HT-29 (cell line): ENCODE measurements around a stretch of chr16.

- RAMPAGE, long total RNA, result no peak
These were observed 1.3 kb upstream of the GSE1 start for GRCh38 chr16:85611491-85612552.

- RAMPAGE, long total RNA, result no peak
These were observed 37.7 kb downstream of the GSE1 start for GRCh38 chr16:85650689-85651348.

DNA sequence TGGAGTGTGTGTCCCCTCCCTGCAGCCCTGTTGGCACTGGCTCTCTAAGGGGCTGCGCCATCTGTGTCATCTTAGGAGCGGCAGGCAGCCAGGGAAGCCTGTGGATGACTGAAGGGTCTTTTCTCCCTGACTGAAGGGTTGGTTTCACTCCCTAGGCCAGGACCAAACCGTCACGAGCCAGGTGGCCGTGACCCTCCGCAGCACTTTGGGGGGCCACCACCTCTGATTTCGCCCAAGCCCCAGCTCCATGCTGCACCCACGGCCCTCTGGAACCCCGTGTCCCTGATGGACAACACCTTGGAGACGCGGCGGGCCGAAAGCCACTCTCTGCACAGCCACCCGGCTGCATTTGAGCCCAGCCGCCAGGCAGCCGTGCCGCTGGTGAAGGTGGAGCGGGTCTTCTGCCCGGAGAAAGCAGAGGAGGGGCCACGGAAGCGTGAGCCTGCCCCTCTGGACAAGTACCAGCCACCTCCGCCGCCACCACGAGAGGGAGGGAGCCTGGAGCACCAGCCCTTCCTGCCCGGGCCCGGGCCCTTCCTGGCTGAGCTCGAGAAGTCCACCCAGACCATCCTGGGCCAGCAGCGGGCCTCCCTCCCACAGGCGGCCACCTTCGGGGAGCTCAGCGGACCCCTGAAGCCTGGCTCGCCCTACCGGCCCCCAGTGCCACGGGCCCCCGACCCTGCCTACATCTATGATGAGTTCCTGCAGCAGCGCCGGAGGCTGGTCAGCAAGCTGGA lies 27.6 kb downstream of the GINS2 start:
- RAMPAGE, long total RNA, result no peak

GRCh38 chr16:85752707-85753657 lies 2.1 kb upstream of the C16orf74 start:
- RAMPAGE, long total RNA, result no peak

- RAMPAGE, long total RNA, result no peak
These were observed 3.0 kb downstream of the EMC8 start for GRCh38 chr16:85796112-85797043.

GRCh38 chr16:85832607-85833114 lies 33.2 kb downstream of the COX4I1 start:
- RAMPAGE, long total RNA, result no peak

DNA sequence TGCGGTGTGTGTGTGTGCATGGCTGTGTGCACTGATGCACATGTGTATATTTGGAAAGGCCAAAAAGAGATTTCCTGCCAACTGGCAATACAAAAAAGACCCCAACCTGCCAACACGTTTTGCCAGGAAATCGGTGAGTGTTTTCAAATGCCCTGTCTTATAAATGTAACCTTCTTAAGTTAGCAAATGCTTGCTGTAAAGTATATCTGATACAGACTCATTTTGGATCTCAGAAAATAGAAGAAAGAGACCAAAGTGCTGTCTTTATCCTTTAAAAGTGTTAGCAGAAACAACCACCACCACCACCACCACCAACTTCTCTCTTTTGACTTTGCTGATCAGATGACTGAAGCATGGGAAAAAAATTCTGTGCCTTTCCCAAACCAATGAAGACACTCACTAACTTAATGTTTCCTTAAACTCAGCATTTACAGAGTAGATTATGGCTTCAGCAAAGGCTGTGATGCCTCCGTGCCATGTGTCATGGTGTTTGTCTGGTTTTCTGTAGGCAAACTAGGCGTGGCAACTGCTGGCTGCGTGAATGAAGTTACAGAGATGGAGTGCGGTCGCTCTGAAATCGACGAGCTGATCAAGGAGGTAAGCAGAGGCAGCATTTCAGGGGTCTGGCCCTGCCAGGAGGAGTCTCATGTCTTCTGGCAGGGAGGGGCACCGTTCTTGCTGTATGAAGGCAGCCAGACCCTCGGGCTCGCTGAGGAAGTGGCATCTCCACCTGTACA lies 12.3 kb downstream of the IRF8 start:
- RAMPAGE, long total RNA, result no peak

DNA sequence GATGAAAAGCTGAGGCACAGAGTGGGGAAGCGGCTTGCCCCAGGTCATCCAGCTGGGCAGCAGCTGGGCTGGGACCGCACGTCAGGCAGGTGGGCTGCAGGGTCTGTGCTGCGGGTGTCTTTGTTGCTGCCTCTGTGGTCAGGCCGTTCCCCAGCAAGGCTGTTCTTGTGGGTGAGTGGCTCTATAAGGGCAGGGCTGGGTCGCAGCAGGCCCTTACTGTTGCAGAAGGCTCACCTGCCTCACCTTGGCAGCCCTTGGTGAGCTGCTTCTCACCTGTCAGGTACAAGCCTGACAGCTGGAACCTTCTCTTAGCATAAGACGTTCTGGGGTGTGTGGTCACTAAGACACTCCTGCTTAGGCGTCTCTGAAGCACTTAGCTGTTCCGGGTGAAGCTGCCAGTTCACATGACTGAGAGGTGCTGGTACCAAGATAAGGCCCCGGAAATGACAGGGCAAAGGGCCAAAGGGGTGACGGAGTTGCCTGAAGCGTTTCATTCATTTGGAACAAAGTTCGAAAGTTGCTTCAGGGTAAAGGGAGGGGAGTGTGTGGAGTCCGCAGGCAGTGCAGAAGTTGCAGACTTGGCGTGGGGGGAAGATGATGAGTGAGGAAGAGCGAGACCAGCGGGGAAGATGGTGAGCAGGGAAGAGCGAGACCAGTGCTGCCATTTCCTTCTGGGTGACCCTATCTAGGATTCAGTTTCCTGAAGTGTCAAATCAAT lies 17.4 kb downstream of the IRF8 start:
- RAMPAGE, long total RNA, result no peak

DNA sequence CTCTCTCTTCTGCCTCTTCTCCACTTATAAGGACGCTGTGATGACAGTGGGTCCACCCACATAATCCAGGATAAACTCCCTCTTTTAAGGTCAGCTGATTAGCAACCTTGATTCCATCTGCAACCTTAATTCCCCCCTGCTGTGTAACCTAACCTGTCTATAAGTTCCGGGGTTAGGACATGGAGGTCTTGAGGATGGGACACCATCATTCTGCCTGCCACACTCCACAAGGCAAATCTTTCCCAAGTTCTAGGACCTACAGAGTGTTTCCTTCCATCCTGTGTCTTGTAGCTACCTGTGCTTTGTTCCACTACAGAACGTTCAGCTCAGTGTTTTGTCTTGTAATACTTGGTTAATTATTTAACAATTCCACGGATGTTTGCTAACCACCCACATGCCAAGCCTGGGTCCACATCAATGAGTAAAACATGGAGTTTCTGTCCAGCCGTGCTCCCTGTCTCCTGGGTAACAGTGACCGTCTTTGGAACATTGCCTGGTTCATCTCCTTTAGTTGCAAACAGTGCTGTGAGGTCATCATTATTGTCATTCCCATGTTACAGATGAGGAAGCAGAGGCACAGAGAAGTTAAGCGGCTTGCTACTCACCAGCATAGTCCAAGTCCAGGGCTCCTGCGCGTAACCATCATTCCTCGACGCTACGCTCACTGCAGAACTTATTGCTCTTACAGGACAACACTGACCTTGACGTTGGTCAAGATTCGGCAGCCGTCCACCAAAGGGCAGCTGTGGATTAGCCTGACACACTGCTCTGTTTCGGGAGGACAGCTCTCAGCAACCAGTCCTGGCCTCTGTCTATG lies 41.2 kb downstream of the IRF8 start:
- RAMPAGE, long total RNA, result no peak

DNA sequence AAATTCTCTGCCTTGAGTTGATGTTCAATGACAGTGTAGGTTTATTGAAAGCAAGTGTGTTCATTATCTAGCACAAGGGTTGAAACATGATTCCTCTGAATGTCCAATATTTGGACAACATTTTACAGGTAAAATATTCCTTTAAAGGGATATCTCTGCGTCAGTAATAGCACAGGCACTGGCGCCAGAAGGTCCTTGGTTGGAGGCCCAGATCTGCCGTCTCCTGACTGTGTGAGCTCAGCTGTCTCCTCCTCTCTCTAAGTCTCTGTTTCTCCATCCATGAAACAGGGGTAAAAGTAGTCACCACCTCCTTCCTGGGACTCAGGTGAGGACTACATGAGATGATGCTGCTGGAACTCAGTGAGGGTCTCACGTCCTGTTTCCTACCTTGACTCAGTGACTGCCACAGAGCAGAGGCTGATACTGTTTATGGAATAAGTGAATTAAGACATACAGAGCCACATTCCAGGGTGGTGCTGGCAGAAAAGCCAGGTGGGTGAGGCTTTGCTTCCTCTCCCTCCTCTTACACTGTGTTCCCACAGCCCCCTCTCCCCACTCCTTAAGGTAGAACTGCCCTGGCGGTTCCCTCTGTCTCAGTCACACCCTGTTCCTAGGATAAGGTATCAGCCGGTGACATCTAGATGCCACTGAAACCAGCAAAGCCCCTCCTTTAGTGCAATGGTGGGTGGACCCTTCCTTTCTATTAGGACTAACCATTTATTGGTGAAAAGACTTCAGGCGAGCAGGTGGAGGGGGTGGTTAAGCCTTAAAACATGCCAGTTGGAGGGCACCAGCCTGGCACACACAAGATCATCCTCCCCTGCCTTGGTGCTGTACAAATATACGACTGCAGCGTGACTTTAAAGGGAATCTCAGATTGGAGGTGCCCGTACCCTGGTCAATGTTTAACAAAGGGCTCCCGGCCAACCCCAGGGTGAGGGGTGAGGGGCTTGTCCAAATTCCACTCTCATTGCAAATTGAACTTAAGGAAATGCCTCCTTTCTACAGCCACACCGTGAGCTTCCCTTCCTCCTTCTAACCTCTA lies 76.0 kb downstream of the IRF8 start:
- RAMPAGE, long total RNA, result no peak

DNA sequence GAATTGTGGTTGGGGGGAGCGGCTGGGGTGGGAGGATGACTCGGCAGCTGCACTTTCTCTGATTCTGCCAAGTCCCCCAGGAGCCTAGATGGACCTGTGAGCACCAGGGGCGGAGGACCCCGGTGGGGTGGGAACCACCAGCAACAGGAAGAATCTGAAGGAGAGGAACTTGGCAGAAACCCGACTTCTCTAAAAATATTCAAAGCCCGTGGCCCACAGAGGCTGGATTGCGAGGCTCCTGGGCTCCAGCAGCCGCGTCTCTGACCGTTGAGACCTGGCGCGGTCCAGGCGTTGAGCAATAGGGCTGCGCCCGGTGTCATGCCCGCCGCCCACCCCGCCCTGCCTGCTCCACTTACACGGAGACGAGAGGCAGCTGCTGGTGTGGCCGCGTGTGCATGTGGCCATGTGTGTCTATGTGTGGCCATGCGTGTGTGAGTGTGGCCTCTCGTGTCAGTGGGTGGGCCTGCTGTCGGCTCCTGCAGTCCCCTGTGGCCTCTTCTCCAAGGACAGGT lies 83.6 kb downstream of the IRF8 start:
- RAMPAGE, long total RNA, result no peak

DNA sequence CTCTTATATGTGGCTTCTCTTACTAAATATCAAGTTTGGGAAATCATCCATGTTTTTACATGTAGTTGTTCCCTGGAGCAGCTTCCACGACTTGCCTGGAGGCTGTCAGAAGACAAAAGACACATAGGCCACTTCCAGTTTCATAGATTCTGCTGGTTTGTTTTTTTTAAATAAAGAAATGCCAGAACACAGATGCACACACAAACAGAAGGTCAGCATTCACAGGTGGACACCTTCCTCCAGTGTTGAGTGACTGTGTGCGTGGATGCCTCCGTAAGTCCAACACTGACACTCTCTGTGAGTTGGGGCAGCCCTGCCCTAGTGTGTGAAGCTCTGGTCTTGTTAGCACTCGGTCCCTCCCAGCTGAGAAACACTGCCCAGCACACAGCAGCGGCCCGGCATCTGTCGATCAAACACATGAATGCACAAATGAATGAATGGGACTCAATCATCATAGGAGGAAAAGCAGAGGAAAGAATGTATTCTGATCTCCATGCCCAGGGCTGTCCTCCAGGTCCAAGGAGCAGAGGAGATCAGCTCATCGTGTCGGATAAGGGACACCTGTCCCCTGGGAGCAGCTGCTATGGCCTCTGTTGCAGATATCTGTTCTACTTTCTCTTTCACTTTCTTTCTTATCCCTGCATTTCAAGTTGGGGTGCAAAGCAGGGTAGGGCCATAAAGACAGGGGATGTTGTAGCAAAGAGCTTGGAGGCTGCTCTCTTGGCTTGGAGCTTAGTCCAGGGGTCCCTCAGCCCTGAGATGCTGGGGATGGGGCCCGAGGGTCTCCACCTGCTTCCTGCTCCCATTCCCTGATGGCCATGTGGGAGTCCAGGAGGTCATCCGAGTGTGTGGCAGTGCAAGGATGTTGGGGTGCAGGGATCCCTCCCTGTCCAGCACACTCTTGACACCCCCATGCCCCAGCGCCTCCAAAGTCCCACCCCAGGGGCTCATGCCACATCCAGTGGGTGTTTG lies 88.0 kb downstream of the IRF8 start:
- RAMPAGE, long total RNA, result no peak

DNA sequence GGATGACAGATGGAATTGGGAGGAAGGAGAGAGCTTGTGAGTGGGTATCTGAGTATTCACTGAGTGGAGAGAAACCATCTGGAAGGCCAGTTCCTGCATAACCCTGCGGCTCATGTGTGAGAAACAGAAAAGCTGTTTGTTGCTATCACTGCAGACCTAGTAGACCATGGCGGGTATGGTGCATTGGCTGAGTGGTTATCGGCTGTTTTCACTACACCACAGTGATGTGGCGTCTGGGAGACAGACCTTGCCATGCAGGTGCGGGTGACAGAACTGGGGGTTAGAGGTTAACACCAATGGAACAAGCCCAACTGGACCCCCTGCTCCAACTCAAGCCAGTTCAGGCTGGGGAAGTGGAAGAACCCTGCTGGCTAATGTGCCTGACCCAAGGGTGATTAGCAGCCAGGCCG lies 91.8 kb downstream of the IRF8 start:
- RAMPAGE, long total RNA, result no peak

DNA sequence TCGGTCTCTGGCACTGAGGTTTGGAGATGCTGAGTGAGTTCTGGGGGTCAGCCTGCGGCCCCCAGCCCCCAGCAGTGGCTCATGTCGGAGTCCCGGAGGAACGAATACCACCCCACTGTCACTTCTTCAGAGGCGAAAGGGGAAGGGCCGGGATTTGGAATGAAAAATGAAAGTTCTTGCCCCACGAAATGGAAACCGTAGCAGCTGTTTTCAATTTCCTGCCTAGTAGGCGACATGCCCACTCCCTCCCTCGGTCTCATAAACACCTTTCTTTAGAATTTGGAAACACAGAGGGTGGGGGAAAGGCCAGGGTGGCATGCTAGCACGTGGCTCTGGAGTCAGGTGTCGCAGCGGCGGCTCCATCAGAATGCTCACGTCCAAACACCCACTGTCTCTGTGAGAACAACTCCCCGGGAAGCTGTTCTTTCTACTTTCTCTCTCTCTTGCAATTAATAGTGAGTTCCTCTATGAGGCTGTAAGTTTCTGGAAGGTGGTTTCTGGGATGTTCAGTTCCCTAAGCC lies 96.8 kb downstream of the IRF8 start:
- RAMPAGE, long total RNA, result no peak

DNA sequence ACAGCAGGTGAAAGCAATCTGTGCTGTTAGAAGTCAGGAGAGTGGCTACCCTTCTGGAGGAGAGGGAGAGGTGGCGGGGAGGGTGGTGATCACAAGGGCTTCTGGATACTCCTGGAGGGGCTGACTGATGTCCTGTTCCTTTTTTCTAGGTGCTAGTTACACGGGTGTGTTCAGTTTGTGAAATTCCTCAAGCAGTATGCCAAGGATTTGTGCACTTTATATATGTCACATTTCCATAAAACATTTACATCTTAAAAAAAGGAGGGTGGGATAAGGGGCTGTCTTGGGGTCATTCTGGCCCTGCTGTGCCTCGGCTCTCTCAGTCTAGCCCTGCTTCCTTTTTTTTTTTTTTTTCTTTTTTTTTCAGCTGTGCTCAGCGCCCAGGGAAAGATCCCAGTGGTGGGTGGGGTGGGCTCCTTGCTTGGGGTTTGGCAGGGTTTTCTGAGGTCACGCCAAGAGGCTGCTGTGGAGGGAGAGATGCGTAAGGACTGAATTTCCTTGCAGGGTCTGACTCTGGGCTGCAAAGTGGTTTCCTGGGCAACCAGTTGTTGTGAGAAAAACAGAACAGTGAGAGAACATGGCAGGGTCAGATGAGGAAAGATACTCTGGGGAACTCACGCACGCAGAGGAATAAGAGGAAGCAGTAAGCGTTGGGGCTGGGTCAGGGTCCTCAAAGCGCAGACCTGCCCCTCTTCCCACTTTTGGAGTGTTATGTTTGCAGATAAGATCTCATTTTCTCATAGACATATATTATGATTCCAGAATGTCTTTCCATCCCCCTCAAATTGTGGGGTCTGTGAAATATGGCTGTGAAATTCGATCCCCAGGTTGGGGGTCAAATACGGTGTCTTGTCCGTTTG lies 119.4 kb downstream of the IRF8 start:
- RAMPAGE, long total RNA, result no peak

GRCh38 chr16:86194455-86194799 lies 295.5 kb downstream of the IRF8 start:
- RAMPAGE, long total RNA, result no peak

DNA sequence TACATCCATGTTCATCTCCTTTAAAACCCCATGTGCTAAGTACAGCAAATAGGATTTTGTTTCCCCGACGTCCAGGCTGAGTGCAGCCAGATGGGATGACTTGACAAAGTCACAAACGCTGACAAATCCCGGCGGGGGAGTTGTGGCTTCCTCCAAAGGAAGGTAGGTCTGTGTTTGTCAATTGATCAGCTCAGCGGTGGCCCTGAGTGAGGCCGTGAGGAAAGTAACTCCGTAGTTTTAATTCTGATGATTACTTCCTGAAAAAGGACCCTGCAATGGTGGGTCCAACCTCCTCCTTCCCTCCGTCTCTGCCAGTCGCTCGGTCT lies 209.6 kb upstream of the FOXF1 start:
- RAMPAGE, long total RNA, result no peak

DNA sequence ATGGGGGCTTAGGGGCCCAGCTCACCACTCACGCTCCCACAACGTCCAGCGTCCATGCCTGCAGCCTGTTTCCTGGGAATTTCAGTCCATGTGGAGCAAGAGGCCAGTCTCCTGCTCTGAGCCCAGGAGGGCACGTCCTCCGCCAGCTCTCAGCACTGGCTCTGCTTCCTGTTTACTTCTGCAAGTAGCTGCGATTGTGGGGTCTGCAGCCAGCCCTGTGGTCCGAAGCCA lies 209.3 kb upstream of the FOXF1 start:
- RAMPAGE, long total RNA, result no peak

DNA sequence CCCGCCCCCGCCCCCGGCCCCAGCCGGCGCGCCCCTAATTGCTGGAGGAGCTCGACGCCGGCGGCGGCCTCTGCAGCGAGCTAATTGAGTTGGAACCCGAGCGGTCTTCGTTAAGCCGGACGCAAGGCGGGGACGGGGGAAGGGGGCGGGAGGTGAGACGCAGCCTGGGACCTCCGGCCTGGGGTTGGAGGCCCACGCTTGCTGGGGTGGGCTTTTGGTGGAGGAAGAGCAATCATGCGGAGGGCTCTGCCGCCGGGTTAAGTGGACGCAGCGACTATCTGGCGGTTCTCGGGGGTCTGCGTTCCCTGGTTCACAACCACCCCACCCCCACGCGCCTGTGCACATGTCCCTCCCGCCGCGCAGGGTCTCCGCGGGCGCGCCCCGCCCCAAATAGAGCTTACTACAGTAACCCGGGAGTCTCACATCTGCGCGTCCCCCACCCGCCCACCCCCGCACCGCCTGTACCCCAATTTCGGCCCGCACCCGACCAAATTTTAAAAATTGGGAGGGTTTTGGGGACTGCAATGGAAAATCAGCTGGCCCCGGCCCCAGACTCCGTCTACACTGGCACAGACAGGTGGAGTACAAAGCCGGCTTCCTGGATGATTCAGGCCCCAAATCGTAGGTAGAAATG lies 12.6 kb upstream of the FOXF1 start:
- RAMPAGE, long total RNA, result no peak

DNA sequence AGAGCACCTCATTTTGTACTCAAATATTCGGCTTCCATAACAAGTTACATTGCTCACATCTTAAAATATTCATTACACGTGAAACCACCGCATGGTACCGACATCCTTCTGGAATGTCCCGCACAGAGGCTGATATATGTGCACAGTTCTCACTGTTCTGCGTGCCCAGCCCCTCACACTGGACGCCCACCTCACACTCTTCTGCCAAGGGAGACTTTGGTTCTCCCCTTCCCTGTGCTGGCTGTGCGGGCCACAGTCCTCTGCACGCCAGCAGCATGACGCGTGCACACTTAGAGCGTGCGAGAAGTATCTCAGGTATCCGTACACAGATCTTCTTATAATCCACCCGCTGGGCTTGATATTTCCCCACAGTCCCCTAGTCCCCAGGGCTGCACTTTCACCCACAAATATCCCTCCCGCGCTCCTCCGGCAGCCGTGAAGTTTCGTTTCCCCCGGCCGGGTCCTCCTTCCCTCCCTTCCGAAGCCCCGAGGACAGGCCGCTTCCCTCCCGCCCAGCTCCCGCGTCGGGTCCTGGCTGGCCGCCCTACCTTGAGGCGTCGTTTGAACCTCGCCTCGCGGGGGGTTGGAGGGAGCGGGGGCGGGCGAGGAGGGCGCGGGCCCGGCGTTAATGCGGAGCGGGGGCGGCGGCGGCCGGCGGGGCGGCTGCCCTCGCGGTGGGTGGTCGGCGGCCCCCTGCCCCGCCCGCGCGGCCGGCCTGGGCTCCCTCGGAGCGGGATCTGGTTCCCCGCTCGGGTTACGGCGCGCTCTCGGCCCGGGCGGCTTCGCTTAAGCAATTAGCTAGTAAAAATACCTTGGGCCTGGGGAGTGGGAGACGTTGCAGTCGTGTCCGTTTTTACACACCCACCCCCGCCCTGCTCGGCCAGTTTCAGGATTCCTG lies 5.0 kb upstream of the FOXF1 start:
- RAMPAGE, long total RNA, result no peak